ENCODE results near the gene MYO1B.

DNA sequence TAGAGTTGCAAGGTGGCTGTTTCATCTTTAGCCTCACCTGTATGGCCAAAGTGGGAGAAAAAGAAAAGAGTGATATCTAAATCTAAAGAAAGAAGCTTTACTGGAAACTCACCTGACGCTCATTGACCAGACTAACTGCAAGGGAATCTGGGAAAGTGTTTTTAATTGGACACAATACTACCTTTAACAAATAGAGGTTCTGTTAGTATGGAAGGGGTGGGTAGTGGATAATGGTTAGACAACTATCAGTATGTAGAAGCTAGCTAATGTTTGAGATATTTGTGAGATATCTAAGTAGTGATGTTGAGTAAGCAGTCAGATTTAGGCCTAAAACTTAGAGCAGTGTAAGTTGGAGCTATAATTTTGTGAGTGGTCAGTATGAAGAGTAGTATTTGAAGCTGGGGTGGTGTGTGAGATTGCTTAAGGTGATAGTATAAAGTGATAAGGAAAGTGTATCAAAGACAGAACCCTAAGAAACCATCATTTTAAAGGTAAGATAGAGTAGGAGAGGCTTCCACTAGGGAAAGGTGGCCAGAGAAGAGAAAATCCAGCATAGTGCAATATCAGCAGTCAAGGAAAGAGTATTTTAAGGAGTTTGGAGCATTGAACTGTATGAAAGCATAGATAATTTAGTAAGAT lies 62.4 kb downstream of the GLS start:
- RRBS, result no CpG with 5 or more reads among the region's 1 CpG

- RRBS, result no CpG with 5 or more reads among the region's 4 CpGs
Measured at GRCh38 chr2:190947677-190948468, 66.1 kb downstream of the STAT1 start.

GRCh38 chr2:190994046-190994419 lies 19.9 kb downstream of the STAT1 start:
- RRBS, result no CpG with 5 or more reads among the region's 6 CpGs

DNA sequence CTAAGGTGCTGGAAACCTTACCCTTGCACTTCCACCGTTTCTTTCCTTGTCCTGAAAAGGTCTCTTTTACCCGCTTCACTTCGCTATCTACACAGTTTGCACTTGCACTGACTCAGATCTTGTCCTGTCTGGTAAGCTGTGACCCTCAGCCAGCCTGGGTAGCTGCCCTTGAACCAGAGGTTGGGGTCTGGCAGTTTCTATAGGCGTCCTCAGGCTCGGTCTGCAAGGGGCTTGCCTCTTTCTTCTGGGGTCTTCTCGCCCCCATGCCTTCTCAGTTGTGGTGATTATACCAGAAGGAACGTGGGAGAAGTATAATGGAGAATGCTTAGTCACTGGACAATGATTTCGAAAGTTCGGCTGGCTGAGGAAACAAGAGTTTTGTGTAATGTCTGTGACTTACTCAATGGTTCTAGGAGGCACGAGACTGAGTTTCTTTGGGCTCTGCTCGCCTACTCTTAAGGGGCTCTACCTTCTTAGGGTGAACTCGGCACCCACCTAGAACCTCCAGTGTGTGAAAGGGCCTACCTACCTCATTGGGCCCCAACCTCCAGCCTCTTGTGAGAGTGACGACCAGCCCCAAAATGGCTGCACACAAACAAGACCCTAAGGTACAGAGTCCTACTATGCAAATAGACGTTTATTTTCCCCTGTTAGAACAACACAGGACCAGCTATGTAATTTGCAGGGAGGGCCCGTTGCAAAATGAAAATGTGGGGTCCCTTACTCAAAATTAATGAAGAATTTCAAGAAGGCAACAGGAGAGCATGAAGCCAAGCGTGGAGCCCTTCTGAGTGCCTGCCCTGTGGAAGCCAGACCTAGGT lies 7.0 kb upstream of the STAT1 start:
- RRBS, result no CpG with 5 or more reads among the region's 16 CpGs

DNA sequence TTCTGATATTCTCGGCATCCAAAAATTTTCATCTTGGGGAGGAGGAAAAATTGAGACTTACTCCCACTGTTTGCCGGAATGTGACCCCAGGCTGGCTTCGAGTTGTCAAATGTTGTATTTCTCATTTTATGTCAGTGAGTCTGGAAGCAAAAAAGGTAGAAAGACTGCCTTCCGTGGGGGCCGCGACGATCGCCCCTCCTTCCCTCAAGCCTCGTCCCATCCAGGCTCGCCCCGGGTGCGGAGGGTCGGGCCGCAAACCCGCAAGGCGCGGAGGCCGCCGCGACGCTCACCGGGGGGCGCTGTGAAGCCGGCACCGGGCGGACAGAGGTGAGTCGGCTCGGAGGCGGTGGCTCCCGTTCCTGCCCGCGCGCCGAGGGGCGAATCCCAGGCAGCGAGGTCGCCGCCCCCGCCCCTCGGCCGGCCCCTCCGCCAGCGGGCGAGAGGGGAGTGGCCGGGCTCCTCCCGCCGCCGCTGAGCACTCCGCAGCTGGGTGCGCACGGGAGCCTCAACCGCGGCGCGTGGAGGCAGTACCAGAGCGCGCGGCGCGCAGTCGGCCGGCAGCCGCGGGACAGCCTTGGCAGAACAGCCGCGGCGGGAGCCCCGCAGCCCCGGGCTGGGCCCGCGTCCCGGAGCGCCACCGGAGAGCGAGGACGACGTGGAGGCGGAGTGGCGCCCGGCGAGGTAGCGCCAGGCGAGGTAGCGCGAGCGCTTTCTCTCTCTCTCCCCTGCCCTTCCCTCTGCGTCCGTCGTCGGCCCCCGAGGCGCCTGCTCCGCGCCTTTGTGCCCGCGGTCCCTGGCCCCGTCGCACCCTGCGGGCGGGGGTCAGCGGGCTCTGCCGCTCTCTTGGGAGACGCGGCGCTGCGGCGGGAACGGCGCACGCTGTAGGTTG lies at the start of gene MYO1B:
Gene MYO1B, plus strand, starts transcription at position 474 of the 889 bp plus-strand sequence.
- RRBS, result 2% methylated on average over 42 of the region's 110 CpGs

DNA sequence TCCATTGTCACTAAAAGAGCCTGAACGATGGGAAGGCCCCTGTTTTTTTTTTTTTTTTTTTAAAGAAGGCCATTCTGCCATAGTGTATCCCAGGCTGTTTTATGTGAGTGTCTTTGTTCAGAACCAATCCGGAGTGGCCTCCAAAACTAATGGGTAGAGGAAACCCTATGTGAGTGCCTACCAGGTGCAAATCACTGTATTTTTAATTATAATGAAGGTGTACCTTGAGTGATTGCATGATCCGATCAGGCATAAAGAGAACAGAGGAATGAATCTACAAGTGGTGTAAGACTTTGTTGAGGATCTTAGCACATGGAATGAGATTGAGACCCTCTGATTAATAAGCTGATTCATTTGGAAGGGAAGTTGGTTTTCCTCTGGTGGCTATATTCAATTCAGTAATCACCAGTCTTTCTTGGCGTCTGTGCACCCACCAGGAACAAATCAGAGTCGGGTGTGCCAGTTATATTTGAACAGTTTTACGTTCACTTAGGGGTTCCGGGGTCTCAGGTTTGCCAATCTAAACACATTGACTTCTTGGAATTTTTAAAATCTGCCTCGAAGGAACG lies 20.0 kb downstream of the MYO1B start:
- RRBS, result no CpG with 5 or more reads among the region's 9 CpGs

GRCh38 chr2:191438068-191438480 lies 192.9 kb downstream of the MYO1B start:
- RRBS, result no CpG with 5 or more reads among the region's 10 CpGs

- RRBS, result no CpG with 5 or more reads among the region's 2 CpGs
Measured at GRCh38 chr2:191567198-191567525, 110.8 kb upstream of the NABP1 start.

GRCh38 chr2:191625061-191625763 lies 52.7 kb upstream of the NABP1 start:
- RRBS, result no CpG with 5 or more reads among the region's 6 CpGs

DNA sequence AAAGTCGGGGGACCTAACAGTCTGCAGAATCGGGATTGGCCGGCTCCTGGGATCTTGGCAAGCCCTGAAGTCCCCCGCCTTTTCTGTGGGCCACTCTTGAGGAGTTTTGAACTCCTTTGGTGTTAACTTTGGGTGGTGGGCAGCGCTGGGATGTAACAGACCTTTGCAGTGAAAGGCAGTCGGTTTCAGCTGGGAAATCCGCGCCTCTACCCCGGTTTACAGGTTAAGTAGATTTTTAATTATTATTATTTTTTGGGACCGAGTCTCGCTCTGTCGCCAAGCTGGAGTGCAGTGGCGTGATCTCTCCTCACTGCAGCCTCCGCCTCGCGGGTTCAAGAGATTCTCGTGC lies 1.2 kb downstream of the NABP1 start:
- RRBS, result no CpG with 5 or more reads among the region's 17 CpGs

- RRBS, result no CpG with 5 or more reads among the region's 6 CpGs
Measured at GRCh38 chr2:191682339-191683032, 4.5 kb downstream of the NABP1 start.

DNA sequence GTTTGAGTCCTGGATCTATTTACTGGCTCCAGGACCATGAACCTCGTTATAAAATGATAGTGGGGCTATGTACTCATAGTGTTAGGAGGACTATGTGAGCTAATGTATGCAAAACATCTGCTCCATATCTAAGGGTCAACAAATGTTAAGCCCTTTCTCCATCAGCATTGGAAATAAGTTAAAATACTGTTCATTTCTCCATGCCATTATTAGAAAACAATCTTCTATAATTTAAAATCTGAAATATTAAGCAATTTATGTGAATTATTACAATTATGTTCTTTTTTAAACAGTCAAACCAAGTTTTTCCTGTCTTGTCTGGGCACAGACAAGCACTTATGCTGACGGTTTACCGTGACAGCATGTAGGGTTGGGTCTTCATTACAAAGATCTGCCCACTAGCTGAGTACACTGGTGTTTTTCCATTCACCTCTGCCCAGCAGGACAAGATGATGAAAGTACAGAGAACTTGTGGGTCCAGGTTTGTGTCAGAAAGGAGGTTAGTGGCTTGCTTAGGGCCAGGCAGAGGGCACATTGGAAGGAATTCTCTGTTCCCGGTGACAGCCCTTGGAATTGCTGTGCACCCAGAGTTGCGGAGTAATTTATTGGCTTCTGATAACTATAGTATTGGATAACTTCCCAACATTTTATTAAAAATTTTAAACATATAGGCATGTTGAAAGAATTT lies 13.9 kb downstream of the NABP1 start:
- RRBS, result no CpG with 5 or more reads among the region's 5 CpGs

DNA sequence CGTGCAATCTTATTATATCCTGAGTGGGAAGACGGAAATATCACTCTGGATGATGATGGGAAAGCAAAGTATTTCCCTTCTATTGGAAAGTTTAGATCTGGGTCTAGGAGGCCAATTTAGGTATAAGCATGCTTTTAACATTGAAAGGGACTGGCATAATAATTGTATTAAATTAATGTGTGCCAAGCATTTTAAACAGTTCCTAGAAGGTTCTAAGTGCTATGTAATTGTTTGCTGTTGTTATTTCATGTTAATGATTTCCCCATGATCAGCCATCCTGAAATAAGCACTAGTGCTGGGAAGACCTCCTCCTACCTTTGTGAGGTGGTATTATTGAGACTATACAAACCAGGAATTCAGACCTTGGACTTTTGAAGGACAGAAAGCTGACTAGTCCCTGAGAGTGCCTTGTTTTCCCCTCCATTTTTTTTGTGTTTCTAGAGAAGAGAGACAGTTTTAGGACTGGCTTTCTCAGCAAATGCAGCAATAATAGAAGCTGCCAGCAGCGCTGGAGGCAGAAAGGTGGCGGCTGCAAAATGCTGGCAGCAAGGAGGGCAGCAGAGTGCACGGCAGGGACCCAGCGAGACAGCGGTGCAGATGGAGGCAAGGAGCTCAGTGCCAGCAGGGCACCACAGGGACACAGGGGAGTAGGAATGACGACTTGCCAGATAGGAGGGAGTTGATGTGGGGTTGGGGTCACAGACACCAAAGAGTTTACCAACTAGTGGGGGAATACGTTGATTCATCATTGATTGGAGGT lies 25.2 kb downstream of the NABP1 start:
- RRBS, result no CpG with 5 or more reads among the region's 9 CpGs

GRCh38 chr2:191836550-191837166 lies 10.2 kb downstream of the CAVIN2 start:
- RRBS, result no CpG with 5 or more reads among the region's 13 CpGs

DNA sequence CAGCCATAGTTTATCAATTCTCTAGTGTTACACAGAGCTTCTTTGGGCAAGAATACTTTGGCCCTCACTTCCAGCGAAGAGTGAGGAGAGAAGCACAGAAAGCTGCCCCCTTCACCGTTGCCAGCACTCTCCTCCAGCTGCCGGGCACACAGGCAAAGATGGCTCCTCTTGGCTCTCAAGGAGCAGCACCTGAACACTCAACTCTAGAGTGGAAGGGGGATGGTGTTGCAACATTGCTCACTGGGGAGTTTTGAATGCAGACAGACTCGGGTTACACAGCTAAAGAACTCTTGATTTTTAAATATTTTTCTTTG lies 9.5 kb downstream of the CAVIN2 start:
- RRBS, result no CpG with 5 or more reads among the region's 4 CpGs

DNA sequence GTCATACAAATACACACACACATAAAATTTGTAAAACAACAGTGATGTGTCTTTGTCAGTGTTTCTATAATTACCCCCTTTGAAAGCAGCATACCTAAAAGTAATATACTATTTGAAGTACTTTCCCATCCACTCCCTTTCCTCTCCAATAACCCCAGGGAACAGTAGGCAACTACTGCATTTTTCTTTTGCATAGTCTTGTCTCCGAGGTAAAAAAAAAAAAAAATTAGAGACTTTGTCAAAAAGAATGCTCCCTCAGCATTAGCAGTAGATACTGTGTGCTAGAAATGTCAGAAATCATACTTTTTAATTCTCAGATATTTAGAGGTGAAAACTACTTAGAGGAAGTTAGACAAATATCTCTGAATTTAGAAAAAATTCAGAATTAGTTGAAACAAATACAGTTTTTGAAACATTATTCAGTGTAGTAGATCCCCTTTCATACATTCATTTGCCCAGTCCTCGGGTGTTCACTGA lies 29.2 kb downstream of the TMEFF2 start:
- RRBS, result no CpG with 5 or more reads among the region's 2 CpGs

- RRBS, result no CpG with 5 or more reads among the region's 1 CpG
Measured at GRCh38 chr2:195487013-195487450, 170.0 kb upstream of the SLC39A10 start.

DNA sequence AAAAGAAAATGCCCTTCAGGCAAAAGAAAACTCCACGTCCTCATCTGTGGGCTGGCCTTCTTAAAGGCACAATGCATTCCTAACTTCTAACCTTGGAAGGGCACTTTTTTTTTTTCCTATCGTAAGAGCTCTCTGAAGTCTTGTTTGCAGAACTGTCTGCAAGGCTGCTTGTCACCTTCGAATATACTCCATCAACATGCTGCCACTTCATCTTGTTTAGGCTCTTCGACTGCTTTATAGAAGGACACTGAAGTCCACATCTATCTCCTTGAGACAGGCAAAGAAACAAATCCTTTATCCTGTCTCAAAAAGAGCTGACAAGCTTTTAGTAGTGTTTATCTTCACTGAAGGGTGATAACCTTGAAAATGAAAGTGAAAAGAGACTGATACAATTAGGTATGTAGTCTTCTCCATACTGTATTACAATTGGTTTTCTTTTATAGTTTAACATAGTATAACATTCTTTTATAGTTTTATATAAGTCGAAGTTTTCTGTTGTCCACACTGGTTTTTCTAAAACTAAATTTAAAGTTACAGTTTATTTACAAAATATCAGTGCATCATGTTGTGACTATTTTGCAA lies 124.1 kb upstream of the SLC39A10 start:
- RRBS, result no CpG with 5 or more reads among the region's 5 CpGs

DNA sequence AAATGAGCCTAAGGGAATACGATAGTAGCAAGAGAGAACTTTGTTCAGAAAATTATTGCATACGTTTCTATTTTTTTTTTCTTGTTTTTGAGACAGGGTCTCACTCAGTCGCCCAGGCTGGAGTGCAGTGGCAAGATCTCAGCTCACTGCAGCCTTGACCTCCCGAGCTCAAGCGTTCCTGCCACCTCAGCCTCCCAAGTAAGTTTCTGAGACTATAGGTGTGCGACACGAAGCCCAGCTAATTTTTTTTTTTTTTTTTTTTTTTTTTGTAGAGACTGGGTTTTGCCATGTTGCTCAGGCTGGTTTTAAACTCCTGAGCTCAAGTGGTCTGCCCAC lies 96.6 kb upstream of the SLC39A10 start:
- RRBS, result no CpG with 5 or more reads among the region's 7 CpGs

Data from pericardium (tissue), 1 donor.